Left colon (tissue), 1 donor: Measurements from ENCODE around the genes KRTAP1-5, KRTAP1-1 and KRTAP4-9.

GRCh38 chr17:40168106-40168738, 9.0 kb upstream of the RAPGEFL1 start:
- PRO-cap, result no peak

GRCh38 chr17:40176014-40176802, 1.1 kb upstream of the RAPGEFL1 start:
- PRO-cap, result unidirectional peak, plus-strand start at chr17:40176601

DNA sequence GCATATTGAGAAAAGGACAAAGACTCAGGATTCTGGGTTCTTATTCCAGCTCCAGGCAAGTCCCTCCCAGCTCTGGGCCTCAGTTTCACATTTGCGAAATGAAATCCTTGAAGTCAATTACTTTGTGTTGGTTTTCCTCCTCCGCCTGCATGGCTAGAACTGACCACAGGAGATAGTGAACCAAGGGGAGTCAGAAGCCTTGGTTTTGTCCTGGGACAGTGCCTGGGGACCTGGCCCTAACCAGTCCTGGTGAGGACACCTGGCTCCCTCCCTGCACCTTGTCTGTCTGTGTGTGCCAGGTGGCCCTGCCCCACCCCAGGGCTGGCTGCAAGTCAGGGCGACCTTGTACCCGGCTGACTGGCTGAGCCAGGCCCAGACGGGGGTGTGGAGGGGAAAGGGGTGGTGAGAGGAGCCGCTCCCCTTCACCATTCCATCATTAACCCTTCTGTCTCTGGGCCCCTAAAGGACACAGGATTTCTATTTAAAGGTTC, 3.4 kb downstream of the RAPGEFL1 start:
- PRO-cap, result bidirectional peak, plus-strand start at position 375 of the sequence, minus-strand start at position 284 of the sequence

- PRO-cap, result no peak
Measured at GRCh38 chr17:40224458-40225316, 5.6 kb downstream of the WIPF2 start.

- PRO-cap, result no peak
Measured at GRCh38 chr17:40376615-40376983, 12.1 kb upstream of the GJD3 start.

GRCh38 chr17:40445109-40445780, 2.0 kb downstream of the IGFBP4 start:
- PRO-cap, result bidirectional peak, plus-strand start at chr17:40445502, minus-strand start at chr17:40445428

DNA sequence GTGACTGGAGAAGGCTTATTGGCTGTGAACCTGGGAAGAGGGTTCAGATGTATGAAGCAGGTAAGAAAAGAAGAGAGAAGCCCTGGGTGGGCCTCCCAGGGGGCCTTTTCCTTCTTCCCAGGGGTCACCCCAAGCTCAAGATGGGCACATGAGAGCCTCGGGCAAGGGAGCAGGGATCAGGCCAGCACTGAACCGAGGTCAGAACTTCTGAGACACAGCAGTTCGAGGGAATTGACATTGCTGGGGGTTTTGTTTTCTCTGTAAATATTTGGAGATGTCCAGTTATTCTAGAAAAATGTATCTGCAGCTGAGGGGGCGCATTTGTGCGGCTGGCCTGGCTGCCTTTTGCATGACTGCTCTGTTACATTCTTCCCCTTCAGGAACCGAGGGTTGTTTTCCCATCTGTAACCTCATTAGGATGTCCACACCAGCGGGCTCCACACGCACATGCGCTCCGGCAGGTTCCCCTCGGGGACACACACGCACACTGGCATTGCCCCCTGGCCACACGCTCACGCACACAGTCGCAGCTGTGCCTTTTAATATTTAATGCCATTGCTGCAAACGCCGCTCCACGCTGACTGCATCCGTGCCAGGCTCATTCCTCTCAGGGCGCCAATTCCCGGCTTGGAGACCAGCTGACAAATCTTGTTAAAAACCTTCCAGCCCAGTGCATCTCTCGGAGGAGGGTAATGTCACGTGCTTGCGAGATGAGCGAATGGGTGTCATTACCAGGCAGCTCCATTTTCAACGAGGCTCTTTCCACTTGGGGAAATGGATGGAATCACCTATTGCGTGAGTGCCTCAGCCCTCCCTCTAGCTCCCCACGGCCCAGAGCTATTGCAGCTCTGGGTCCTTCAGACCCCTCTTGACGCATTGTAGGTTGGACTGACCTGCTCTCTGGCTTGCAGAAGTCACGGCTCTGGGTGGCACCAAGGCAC, 13.2 kb downstream of the CCR7 start:
- PRO-cap, result no peak

- PRO-cap, result no peak
Measured at GRCh38 chr17:40558671-40559494, 6.4 kb downstream of the CCR7 start.

- PRO-cap, result no peak
Measured at GRCh38 chr17:40819495-40819836, 2.9 kb downstream of the KRT10 start.

- PRO-cap, result no peak
Measured at GRCh38 chr17:41027133-41027413, at the start of gene KRTAP1-5. Gene KRTAP1-5 (minus strand): TSS chr17:41027208.

DNA sequence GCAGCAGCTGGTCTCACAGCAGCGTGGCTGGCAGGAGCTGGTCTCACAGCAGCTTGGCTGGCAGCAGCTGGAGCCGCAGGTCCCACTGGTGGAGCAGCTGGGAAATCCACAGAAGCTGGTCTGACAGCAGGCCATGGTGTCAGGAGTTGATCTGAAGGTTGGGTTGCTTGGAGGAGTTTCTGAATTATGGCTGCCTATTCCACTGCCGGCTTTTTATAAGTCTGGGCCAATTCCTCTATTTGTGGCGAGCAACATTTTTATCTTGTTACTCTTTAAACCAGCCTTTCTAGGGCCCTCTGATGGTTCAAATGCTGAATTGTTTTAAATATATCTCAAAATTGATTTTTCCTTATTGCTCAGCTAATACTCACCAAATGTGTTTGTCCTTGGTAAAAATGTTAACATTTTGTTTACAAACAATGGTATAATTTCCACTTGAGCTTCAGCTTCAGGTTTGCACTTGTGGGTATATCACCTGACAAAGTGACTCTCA, at the start of gene KRTAP1-1:
TSS of gene KRTAP1-1 (minus strand) at position 188 of the 493 bp plus-strand sequence.
- PRO-cap, result no peak

GRCh38 chr17:41105142-41105461, at the start of gene KRTAP4-9:
Gene KRTAP4-9 (plus strand): TSS chr17:41105389.
- PRO-cap, result no peak

GRCh38 chr17:41532766-41533347, 4.7 kb upstream of the KRT19 start:
- PRO-cap, result no peak

GRCh38 chr17:41583062-41584004, 3.4 kb downstream of the KRT14 start:
- PRO-cap, result no peak

DNA sequence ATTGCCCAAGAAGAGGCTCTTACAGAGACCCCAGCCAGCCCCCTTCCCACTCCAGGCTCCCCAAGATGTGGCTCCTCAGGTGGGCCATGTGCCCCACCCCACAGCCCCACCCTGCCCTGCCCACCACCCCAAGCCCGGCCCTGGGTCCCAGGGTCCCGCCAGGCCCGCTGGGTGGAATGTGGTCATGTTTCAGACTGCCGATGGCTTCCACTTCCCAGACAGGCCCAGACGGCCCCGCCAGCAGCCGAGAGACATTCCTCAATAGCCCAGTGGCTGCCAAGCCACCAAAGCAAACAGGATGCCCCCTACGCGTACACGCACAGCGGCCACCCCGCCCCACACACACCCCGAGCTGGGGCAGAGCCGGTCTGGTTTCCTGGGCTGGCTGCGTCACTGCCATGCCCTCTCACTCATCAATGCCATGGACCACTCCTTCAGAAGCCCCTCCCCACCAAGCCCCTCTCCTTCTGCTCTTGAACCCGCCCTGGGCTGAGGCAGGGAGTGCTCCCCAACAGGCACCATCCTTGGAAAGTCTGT, 1.2 kb upstream of the KRT17 start:
- PRO-cap, result no peak

GRCh38 chr17:41648485-41649088, 24.2 kb upstream of the KRT17 start:
- PRO-cap, result bidirectional peak, plus-strand start at chr17:41648669, minus-strand start at chr17:41648560

GRCh38 chr17:41651277-41652039, 27.1 kb upstream of the KRT17 start:
- PRO-cap, result bidirectional peak, plus-strand start at chr17:41651837, minus-strand start at chr17:41651658

DNA sequence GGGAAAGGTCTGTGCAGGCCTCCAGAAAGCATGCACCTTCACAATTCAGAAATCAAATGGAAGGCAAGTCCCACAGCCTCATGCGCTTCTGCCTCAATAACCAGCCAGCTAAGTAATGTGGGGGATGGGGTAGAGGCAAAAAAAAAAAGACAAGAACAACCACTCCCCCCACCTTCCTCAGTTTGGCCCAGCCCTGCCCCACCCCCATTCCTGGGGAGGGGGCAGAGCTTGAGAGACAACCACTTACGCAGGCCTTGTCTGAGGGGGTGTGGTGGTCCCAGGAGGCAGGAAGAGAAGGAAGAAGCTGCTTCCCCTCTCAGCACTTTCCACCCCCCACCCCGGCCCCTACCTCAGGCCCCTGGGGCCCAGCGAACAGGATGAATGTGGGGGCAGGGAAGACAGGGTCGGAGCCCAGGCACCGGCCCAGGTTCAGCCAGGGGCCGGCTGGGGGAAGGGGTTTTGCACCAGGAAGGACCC, 1.4 kb downstream of the JUP start:
- PRO-cap, result bidirectional peak, plus-strand start at position 207 of the sequence, minus-strand start at position 90 of the sequence

GRCh38 chr17:41866878-41867455, 1.7 kb upstream of the KLHL11 start:
- PRO-cap, result no peak

DNA sequence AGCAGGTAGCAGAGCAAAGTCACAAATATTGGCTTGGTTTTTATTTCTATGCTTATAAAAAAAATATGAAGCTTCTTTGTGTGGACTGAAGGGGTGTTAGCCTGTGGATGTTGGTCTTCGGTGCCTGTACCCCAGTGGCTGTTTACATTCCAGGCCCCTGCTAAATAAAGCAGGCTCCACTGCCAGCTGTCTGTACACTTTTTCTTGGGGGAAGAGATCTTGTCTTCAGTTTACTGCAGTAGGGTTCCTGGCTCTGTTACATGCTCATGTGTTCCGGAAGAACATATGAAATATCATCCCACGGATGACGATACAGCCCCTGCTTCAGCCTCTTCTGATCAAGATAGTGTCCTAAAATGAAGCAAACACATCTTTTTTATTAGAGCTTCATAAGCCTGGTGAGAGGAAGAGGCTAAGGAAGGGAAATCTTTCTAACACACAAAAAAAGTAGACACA, 2.4 kb upstream of the KLHL11 start:
- PRO-cap, result no peak